Metastatic Lung Carcinoma in the Adrenal Gland (tissue), 1 donor: ENCODE measurements around a stretch of chr9.

DNA sequence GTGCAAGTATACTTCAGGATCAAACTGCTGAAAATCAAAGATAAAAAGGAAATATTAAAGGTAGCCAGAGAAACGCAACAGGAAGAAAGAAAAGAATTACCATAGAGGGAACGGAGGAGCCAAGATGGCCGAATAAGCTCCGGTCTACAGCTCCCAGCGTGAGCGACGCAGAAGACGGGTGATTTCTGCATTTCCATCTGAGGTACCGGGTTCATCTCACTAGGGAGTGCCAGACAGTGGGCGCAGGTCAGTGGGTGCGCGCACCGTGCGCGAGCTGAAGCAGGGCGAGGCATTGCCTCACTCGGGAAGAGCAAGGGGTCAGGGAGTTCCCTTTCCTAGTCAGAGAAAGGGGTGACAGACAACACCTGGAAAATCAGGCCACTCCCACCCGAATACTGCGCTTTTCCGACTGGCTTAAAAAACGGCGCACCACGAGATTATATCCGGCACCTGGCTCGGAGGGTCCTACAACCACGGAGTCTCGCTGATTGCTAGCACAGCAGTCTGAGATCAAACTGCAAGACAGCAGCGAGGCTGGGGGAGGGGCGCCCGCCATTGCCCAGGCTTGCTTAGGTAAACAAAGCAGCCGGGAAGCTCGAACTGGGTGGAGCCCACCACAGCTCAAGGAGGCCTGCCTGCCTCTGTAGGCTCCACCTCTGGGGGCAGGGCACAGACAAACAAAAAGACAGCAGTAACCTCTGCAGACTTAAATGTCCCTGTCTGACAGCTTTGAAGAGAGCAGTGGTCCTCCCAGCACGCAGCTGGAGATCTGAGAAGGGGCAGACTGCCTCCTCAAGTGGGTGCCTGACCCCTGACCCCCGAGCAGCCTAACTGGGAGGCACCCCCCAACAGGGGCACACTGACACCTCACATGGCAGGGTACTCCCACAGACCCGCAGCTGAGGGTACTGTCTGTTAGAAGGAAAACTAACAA is 94.7 kb upstream of the GAS1 start:
- PRO-cap = no peak

DNA sequence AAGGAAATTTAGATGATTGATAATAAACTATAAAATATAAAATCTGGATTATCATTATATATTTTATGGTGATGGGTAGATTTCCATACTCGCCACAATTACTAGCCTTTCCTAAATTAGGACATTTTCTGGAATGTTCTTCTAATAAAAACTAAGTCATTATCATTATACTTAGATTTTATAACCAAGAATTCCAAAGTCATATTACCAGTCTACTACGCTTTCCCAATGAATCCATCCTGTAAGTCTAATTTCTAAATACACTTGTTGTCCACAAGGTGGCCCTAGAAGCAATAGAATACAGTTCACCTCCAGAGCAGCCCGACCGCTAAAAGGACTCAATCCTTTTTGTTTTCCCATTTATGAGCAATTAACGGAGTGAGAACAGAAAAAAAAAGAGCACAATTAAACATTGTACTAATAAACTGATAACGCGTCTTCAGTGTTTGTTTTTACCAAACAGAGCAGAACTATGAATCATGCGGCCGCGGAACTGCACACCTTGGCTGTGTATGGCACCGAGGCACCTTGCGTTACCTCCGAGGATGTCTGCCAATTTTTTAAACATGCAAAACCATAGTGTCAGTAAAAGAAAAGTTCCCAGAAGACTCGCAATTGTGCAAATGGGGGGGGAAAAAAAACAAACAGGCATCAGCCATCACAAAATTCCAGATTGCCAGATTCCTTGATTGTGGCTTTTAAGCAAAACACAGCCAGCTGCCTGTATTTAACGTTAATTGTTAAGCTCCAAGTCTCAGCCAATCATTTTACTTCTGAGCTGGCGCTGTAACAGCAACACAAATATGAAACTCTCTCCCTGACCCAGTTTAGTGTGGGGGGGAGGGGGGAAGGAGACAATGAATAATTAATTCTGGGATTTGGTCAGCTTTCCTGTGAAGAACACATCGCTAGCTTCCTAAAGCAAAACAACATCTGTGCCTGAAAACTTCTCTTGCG is 160.6 kb upstream of the DAPK1 start:
- PRO-cap = no peak

- PRO-cap = no peak
Observed at GRCh38 chr9:87405855-87406054, 91.9 kb upstream of the DAPK1 start.

DNA sequence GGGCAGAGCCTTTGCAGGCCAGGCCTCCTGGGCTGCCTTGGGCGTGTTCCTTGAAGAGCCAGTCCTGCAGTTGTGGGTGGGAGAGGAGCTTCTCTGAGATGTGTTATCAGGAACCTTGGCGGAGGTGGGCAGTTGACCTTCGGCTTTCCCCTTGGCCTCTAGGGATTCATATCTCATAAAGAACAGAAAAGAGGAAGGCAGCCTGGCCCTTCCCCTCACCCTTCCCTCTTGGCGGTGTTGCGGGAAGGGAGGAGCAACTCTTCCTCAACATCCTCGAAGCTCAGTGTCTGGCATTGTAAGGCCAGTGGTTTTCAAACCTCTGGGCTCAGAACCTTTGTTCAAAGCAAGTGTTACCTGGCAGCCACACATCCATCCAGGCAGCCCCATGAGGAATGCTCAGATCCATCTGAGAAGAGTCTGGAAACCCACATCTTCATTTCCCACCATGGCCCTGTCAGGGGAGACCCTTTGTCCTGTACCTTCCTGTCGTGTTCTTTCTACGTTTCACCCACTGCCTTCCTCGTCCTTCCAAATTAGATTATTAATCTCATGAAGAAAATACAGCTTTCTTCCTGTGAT is 59.3 kb downstream of the DAPK1 start:
- PRO-cap = no peak

- PRO-cap = no peak
Observed at GRCh38 chr9:87725528-87725736, 487 bp upstream of the CTSL start.

DNA sequence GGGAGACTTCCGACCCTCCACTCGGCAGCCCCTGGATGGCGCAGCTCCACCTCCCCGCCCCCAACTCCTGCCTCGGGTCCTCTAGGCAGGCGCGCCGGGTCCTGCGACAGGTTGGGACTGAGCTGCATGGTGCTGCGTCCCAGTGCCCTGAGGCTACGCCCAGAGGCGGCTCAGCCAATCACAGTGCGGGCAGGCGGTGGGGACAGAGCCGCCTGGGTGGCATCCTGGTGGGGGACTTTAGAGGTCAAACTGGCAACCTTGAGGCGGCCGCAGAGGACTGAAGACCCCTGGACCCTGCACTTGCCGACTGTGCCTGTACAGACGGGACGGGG is 45.3 kb downstream of the CTSL start:
- PRO-cap = no peak

GRCh38 chr9:87934510-87934837 is 21.5 kb upstream of the ENSG00000283205 start:
- PRO-cap = no peak

- PRO-cap = no peak
Observed at GRCh38 chr9:88198166-88198874, 60.0 kb upstream of the SPATA31C2 start.

DNA sequence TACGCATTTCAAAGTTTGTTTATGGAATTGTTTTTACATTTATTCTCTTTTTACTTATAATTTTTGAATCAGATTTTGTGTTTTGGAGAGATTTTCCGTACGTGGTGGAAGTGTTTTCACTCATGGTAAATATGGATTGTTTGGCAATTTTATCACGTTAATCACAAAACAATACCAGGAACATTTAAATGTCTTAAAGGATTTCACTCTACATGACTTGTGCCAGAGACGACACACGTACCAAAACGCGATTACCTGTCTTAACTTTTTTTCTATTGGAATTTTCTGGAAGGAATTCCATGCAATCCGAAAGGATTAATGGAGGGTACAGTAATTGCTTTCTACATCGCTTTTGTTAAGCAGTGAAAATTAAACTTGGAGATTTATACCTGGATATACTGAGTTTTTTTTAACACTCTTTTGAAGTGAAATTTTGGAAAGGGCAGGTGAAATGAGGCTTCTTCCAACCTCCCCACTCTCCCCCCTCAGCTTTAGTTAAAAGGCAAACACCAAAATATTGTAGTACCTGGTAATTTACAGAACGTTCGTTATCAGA is 1.3 kb downstream of the SPIN1 start:
- PRO-cap = no peak

DNA sequence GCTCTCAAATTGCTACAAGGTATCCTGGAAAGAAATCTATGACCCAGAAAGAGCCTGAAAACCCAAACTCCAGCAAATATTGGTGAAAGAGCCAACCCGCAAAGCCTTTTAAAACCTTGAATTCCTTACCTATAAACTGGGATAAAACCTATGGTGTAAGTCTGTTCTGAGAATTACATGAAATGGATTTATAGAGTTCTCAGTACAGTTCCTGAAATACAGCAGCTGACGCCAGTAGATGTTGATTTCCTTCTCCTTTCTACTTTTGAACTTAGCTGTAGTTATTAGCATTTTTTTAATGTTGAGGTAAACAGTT is 3.6 kb downstream of the SPIN1 start:
- PRO-cap = no peak

- PRO-cap = no peak
Observed at GRCh38 chr9:88537146-88538192, 2.5 kb downstream of the NXNL2 start.

- PRO-cap = no peak
Observed at GRCh38 chr9:88997900-88998099, 6.5 kb downstream of the S1PR3 start.

GRCh38 chr9:89363258-89364441 is 45.4 kb downstream of the SECISBP2 start:
- PRO-cap = no peak

- PRO-cap = no peak
Observed at GRCh38 chr9:89427638-89428058, 70.3 kb downstream of the SEMA4D start.

- PRO-cap = unidirectional peak, plus-strand start at chr9:89481684
Observed at GRCh38 chr9:89481455-89481859, 16.5 kb downstream of the SEMA4D start.

DNA sequence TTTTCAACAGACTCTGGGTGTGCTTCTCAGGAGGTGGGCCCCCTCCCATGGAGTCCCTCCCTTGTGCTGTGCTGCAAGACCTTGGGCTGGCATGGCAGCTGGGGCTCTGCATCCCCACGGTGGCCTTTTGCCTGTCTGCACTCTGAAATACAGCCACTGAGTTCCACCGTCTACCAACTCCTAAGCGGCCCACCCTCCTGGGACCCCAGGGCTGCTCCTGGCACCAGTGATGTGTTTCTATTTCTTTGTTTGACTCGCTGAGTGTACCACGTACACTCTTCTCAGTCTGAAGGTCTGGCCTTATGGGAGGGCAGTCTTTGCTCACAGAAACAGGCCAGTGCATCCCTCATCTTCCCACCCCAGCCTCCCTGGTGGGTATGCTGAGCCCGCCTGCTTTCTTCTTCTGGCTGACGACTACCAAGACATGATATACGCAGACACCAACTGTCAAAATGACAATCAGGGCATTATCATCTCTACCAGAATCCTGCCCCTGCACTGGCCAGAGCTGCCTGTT is 1.6 kb downstream of the SEMA4D start:
- PRO-cap = no peak

- PRO-cap = no peak
Observed at GRCh38 chr9:89526953-89527283, 29.0 kb upstream of the SEMA4D start.

DNA sequence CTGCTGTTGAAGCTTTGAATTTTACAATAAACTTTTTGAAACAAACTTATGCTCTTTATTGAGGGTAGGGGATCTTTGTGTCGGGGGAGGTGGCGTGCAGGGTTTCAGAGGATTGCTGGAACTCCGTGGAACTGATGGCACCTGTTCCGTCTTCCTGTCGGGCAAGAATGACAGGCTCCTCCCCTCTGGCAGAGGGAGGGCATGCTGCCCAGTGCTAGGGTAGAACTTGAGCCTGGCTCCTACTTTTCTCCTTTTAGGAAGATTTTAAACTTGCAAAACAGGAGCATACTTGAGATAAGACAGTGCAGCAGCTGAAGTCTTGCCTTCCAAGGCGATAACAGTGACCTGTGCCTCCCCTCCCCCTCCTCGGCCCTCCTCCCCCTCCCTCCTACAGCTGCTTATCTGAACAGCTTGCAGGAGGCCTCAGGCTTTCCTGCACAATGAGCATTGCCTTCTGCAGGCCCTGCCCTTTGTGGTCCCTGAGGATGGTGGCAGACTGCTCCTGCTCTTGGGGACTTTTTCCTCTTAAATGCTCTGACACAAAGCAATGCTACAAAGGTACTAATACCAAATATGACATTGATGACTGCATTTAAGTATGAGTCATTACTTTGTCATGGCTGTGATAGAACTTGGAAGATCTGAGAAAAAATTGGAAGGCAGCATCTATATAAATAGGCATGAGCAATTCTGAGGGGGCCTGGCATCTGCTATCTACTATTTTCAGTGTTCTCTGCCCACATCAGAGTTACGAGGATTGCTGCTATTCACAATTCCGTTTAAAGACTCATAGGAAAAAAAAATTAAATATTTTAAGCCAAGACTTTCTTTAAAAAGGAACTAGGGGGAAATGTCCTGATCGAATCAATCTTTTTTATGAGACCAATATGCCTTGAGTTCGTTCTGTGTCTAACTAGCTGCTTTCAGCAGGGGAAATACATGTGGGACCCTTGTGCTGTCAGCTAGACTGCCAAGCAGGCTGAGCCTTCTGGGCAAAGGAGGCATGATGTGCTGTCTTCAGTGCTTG is 2.0 kb downstream of the GADD45G start:
- PRO-cap = unidirectional peak, minus-strand start at position 133 of the sequence

GRCh38 chr9:89623319-89624036 is 18.7 kb downstream of the GADD45G start:
- PRO-cap = no peak

- PRO-cap = no peak
Observed at GRCh38 chr9:89668335-89668589, 63.5 kb downstream of the GADD45G start.